ENCODE measurements around the gene ATP9A.

- RRBS, result 69% methylated on average over 5 of the region's 15 CpGs
Observed at GRCh38 chr20:50430606-50431132, 79.5 kb upstream of the PTPN1 start.

GRCh38 chr20:50462534-50462961 is 47.6 kb upstream of the PTPN1 start:
- RRBS, result no CpG with 5 or more reads among the region's 3 CpGs

DNA sequence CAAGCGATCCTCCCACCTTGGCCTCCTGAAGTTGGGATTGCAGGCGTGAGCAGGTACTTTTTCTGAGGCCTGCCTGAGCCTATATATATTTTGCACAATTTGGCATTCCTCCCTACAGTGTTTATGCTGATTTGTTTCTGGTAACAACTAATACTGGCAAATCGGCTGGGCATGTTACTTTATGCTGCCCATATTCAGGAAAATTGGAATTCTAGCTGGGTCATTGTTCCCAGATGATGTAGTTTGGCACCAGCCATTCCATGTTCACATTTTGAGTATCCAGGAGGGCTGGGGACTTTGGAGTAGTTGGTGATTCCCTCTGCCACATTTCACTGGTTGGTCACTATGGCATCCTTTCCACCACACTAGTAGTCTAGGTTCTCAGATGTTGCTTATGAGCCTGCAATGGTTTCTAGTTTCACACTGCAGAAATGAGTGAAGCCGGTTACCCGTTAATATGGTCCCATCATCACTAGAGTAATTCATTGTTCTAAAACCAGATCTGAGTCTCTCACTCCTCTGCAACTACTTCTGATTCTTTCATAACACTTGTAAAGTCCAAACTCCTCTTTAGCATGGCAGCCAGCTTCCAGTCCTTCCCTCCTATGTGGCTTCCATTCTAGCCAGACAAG is 4.5 kb downstream of the PTPN1 start:
- RRBS, result no CpG with 5 or more reads among the region's 5 CpGs

- RRBS, result no CpG with 5 or more reads among the region's 6 CpGs
Observed at GRCh38 chr20:50519406-50520025, 9.3 kb downstream of the PTPN1 start.

- RRBS, result 50% methylated on average over 5 of the region's 26 CpGs
Observed at GRCh38 chr20:50673207-50674300, 17.8 kb downstream of the RIPOR3 start.

DNA sequence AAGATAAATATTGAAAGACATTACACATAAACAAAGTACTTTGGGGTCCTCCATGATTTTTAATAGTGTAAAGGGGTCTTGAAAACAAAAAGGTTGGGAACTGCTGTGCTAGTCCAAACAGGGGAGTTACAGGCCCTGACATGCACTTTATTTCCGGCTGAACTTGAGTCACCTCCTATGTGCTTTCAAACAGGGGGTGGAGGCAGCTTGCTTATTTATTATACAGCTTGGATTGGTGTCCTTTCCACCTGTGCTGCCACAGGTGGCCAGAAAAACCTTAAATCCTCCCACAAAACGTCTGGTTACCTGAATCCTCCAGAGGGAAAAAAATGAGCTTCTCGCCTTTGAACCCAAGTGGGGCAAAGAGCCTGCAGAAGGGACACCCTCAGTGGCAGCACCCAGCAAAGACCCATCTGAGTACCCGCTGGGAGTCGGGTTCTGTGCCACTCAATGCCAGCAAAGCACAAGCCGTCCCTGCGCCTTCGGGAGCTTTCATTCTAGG is 1.7 kb upstream of the PARD6B start:
- RRBS, result no CpG with 5 or more reads among the region's 8 CpGs

DNA sequence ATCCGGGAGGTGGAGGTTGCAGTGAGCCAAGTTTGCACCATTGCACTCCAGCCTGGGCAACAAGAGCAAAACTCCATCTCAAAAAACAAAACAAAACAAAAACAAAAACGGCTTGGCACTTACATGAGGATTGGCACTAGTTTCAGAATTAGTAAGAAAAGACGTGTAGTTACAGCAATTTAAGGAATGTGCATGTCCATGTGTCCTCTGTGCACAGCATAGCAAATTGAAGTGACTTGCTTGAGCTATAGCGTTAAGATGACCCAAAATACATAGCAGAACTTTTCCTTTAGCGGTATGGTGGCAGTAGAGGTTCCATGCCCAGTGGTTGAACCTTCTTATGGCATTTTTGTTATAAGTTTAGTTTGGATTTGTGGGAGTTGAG is 2.0 kb downstream of the PARD6B start:
- RRBS, result no CpG with 5 or more reads among the region's 5 CpGs

GRCh38 chr20:50788039-50788801 is 6.6 kb upstream of the BCAS4 start:
- RRBS, result no CpG with 5 or more reads among the region's 15 CpGs

DNA sequence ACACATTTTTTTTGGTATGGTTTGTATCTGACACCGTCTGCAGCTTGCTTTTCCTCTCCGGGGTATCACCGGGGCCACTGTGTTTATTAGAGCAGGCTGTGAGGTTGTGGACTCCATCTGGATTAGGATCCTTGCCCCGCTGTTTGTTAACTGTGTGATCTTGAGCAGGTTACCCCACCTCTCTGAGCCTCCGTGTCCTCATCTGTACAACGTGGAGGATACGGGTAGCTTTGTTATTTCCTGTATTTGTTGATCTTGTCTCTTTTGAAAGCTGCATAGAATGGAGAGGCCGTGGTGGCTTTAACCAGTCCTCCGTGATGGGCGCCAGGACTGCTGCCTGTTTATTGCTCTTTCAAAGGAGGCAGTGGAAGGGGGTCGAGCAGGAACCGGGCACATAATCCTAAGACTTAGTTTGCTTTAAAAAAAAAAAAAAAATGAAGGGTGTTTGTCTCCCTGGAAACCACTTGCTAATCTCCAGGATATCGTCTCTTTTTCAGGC is 22.9 kb downstream of the BCAS4 start:
- RRBS, result no CpG with 5 or more reads among the region's 13 CpGs

DNA sequence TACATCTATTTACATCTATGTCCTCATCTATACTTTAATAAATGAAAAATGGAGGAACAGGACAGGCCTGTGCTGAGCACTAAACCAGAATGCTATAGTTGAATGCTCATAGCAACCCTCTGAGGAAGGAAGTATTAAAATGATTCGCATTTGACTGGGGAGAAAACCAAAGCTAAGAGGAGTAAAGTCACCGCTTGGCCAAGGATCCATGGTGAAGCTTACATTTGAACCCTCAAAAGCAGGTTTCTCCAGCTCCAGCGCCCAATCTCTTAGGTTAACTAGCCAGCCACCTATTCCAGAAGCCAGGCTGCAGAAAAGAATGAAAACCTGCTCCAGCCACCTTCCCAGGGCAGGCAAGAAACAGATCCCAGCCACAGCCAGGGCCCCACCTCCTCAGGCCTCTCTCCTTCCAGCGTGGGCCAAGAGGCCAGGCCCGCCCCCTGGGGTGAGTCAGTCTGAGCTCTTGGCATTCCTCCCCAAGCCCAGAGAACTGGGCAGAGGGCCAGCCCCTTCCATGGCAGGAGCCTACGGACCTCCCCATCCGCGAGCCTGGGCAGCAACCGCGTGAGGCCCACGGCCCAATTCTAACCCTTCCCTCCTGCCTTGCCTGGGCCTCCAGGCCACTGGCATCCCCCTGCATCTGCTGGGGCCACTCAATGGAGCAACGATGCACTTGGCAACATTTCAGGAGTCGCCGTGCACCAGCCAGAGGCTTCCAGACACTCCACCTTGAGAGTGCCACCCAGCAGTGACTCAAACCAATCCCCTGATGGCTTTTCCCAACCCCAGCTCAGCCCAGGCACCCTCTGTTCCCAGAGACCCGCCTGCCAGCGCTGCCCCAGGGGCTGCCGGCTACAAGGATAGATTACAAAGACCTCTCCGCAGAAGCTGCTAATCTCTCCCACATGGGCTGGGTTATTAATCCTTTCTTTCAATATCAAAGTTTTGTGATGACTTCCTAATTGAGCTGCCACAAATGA is 86.0 kb downstream of the NFATC2 start:
- RRBS, result no CpG with 5 or more reads among the region's 18 CpGs

DNA sequence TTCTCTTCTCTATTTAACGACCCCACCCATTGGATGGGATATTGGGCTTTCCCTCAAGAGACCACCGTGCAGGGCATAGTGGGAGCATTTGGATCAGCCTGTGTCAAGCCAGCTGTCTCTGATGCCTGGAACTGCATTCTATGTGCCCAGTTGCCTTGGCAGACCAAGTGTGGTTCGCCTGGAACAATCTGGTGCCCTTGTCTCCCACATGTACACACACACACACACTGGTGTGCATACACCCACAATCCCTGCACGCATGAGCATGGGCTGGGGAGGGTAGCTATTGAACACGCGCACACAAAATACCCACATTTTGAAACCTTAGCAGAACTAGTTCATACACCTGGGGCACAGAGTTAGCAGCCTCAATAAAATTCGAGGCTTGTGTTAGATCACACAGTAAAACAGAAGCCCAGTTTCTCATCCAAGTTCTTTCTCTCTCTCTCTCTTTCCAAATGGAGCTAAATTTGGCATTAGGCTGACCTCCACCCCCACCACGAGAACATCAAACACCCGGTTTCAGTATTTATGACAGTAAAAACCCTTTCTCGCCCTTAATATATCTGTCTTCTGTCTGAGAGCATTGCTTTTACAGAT is 18.1 kb upstream of the NFATC2 start:
- RRBS, result no CpG with 5 or more reads among the region's 10 CpGs

DNA sequence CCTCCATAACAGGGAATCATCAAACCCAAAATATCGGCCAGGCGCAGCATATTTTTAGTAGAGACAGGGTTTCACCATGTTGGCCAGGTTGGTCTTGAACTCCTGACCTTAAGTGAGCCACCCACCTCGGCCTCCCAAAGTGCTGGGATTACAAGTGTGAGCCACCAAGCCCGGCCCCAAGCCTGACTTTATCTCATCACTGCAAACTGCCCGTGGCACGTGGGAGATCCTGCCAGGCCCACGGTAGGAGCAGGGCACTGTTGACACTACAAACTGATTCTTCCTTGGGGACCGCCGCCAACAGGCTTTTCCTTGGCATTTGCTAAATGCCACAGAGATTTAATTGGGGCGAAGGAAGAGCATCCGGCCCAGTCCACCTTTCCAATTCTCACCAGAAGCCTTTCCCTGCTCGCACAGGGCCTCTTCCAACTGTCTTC is 11.0 kb downstream of the ATP9A start:
- RRBS, result no CpG with 5 or more reads among the region's 12 CpGs

DNA sequence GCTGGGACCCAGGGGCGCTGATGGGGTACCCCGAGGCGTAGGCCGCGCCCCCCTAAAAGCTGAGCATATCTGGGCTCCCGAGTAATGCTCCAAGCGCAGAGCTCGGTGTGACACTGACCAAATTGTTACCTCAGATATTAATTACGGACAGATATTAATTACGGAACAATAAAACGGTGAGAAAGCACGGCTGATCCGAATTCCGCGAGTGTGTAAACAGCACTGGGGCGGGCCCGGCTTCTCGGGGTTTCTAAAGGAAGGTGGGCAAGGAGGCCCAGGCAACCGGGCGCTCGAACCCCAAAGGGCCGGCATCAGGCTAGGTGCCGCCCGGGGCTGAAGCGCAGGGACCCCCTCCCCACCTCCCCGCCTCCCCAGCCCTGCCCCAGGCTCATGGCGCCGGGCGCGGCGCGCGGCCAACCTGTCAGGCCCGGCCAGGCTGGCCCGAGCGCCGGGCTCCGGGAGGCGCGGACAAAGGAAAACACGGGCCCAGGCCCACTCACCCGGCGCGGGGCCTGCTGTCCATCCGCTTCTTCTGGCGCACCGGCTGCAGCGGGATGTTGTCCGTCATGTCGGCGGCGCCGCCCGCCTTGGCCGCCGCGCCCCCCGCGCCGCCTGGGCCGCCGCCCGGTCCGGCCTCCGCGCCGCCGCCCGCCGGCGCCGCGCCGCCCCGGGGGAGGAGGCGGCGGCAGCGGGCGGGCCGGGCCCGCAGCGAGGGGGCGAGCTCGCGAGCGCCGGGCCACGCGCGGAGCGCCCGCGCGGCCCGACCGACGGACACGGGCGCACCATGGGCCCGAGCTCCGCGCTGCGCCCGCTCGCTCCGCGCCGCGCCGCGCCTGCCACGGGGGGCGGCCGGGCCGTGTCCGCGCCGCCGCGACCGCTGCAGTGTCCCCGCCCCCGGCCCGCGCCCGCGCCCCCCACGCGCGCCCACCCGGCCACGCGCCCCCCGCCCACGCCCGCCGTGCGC is at the start of gene ATP9A:
Gene ATP9A (minus strand): TSS at position 589 of the 964 bp plus-strand sequence.
- RRBS, result 3% methylated on average over 38 of the region's 138 CpGs

DNA sequence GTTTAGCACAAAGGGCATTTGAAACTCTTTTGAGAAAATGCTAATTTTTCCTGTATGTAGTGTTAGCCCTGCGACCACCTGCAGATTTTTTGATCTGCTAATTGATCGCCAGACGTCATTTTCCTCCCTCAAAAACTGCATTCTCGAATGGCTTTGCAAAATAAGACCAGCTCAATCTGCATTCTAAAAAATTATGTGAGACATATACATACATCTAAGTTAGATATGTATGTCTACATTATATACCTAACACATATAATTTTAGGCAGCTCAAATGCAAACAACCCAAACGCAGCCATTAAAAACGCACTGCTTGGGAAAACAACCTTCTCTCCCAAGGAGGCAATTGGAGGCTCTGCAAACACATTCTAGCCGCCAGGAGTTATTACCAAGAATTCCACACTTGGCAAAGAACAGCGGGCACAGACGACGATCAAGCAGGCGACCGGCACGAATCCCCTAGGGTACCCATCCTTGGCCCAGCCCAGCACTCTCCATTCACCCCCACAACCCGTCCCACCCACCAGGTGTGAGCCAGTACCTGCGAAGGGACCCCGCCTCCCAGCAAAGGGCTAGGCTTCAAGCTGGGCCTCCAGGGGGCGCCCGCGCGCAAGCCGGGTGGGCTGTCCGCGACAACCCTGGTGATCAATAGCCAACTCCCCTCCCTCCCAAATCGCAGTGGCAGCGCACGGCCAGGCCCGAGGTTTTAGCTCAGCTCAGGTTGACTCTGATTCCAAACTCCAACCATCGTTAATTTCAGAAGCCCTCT is 2.4 kb downstream of the SALL4 start:
- RRBS, result no CpG with 5 or more reads among the region's 28 CpGs

DNA sequence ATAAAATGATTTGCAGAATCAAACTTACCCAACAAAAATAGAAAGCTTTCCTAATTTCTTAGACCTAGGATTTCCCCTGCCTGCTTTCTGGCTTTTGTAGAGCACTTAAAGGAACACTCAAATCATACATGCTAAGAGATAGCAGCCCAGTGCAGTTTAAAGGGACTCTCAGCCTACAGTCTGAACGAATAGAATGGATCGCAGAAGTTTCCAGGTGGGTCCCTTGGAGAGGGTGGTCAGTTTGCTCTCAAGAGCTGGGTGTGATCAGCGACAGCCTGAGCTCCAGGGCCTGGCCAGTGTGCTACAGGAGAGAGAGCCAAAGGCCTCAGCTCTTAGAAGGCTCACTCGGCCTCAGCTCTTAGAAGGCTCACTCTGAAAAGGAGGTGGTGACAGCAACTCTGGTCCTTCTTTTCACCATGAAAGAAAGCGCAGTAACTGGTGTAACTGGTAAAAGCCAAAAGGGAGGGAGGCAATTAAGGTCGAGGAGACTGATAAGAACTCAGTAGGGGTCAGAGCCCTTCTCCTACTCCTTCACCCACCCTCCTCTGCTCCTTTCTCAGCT is 142.4 kb downstream of the ZFP64 start:
- RRBS, result no CpG with 5 or more reads among the region's 6 CpGs

DNA sequence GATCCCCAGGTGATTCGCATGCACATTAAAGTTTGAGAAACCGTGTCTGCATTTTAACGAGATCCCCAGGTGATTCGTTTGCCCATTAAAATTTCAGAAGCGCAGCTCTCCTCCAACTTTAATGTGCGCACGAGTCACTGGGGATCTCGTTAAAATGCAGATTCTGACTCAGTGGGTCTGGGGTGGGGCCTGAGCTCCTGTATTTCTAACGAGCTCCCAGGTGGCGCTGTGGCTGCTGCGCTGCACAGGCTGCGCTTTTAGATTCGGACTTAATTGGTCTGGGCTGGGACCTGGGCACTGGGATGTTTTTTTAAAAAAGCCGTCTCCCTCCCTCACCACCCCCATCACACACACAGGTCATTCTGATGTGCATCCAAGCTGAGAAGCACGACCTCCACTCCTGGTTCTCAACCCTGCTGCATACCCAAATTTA is 86.0 kb downstream of the ZFP64 start:
- RRBS, result no CpG with 5 or more reads among the region's 15 CpGs

DNA sequence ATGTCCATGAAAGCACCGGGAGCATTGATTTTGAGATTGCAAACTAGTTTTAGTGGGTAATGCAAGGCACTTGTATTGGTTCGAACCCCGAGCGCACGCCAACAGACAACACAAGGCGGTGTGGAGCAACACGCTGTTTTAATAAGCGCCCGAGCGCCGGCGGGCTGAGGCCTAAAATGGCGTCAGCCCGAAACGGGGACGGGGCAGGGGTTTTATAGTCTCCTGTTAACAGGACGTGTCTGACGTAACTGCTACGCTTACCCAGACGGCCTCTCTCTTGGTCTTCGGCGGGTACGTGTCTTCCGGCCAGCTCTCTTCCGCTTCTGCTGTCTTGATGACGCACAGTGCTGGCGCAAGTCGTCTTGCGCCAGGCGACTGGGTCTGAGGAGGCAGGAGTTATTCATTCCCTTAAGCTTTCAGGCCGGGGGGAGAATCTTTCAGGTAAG is 18.7 kb upstream of the ZFP64 start:
- RRBS, result no CpG with 5 or more reads among the region's 31 CpGs

DNA sequence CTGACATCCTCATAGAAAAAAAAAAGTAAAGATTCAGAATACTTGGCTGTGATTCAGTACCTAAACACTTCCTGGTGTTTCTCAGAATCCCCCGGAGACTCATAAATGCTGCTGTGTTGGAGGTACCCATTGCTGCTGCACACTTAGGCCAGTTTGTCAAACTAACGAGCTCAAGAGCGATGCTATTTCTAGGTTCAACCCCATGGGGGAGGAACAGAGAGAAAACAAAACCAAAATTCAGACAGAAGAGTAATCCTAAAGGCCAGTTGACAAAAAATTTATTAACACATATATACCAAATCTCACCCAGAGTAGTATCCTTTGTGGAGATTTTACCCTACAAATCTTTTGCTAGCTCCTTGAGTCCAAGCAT is 38.9 kb upstream of the ZFP64 start:
- RRBS, result no CpG with 5 or more reads among the region's 3 CpGs

- RRBS, result no CpG with 5 or more reads among the region's 11 CpGs
Observed at GRCh38 chr20:52409997-52410653, 218.5 kb upstream of the ZFP64 start.

GRCh38 chr20:52490842-52491162 is 299.2 kb upstream of the ZFP64 start:
- RRBS, result no CpG with 5 or more reads among the region's 8 CpGs

All from islet of Langerhans (tissue), 1 donor.